Cardiac septum (tissue), 1 donor: ENCODE results near the genes CEACAM7 and CEACAM3.

- PRO-cap, result no peak
Observed at GRCh38 chr19:41238955-41239255, 19.9 kb downstream of the AXL start.

- PRO-cap, result no peak
Observed at GRCh38 chr19:41298881-41299614, 10.9 kb upstream of the CCDC97 start.

DNA sequence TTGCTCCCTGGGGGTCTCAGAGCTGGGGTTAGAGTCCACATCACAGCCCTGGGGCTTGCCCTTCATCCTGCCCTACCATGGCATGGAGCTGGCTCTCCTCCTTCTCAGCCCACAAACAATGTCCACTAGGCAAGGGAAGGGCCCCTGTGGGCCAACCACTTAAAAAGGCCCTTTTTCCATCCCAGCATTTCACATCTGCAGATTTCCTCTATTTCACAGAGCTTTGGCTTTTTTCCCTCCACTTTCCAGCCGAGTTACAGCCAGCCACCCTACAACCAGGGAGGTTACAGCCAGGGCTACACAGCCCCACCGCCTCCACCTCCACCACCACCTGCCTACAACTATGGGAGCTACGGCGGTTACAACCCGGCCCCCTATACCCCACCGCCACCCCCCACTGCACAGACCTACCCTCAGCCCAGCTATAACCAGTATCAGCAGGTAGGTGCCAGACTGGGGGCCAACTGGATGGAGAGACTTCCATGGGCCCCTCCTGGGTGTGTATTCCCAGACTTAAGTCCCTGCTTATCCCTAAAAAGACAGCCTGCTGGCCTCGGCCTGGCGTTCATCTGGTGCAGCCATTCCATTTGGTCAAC lies 4.4 kb upstream of the CCDC97 start:
- PRO-cap, result no peak

DNA sequence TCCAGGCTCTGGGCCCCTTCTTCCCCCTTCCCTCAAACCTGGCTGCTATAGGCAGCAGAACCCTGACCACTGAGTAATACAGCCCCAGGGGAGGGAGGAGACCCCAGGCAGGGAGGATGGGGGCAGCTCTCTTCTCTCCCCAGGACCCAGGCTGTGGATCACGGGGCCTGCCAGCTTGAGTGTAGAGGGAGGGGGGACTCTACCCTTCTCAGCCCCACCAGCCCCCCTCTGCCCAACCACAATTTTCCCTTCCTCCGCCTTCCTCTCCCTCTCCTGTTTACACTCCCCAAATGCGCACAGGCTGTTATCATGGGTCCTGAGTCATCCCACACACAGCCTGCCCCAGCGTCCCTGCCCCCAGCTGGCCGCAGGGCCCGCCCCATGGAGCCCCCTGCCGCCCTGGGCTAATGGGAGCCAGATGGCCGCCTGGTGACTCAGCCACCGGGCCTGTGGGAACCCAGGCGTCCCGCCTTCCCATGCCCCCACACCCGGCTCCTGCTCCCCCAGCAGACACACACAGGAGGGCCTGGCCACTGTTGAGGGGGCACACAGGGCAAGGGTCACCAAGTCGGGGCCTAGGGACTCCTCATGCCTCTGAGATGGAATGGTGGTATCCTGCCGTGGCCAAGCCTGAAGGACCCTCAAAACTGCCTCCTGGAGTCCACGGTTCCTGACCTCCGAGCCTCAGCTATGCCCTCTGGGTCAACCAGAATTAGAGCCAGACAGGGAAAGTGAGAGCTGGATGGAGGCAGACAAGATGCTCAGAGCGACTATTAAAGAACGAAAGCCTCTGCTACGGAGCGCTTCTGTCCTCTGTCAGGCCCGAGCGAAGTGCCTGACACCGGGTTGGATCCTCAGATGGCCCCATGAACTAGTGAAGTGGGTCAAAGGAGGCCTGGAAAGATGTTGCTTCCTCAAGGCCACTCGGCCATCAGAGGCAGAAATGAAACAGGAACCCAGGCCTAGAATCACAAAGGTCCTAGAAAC lies 13.7 kb downstream of the CCDC97 start:
- PRO-cap, result bidirectional peak, plus-strand start at position 511 of the sequence, minus-strand start at position 281 of the sequence

DNA sequence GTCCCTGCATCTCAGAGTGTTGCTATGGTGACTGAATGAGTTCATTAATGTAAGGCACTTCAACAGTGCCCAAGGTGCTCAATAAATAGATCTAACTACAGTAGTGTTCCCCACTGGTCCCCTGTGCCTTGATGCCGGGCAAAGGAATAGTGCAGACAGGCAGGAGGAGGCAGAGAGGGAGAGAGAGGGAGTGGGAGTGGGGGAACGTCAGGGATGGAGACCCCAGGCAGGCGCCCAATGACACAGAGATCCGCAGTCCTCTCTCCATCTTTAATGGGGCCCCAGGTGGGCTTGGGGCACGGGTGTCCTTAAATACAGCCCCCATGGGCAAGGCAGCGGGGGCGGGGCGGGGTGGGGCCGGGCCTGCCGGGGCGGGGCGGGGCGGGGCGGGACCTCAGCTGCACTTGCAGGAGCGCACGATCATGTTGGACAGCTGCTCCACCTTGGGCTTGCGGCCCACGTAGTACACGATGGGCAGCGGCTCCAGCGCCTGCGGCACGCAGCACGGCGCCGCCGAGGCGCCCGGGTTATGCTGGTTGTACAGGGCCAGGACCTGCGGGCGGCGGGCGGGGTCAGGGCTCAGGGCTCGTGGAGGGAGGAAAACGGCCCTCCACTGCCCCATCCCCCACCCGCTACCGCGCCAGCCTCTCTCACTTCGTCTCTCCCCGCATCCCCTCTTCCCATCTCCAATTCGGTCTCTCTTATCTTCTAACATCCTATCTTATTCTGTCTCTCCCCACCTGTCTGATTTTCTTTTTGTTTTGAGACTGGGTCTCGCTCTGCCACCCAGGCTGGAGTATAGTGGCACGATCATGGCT lies 20.9 kb downstream of the CCDC97 start:
- PRO-cap, result no peak

GRCh38 chr19:41352313-41352652 lies 1.4 kb downstream of the TGFB1 start:
- PRO-cap, result no peak

GRCh38 chr19:41425631-41426545 lies 1.3 kb downstream of the B3GNT8 start:
- PRO-cap, result no peak

DNA sequence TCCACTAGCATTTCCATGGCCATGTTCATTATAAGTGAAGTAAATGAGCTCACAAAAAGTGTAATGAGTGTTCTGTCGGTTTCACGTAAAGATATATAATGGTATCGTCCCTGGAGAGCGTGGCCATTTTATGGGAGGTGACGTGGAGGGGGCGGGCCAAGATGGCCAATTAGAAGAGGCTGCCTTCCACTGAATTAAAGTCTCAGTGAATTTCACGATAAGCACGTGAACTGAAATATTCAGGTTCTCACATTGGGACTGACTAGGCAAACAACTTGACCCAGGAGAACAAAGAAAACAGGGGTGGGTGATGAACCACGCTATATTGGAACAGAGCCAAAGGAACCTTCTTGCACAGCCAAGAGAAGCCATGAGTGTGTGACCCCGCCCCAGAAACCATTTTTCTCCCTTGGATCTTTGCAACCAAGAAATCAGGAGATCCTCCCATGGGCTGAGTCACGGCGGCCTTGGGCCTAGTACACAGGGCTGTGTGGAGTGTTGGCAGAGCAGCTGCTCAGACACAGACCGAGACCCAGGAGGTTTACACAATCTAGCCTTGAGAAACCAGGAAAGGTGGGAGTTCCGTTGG lies 36.8 kb downstream of the ERICH4 start:
- PRO-cap, result no peak

- PRO-cap, result no peak
Observed at GRCh38 chr19:41499611-41500349, 56.8 kb downstream of the ERICH4 start.

- PRO-cap, result unidirectional peak, minus-strand start at chr19:41531565
Observed at GRCh38 chr19:41531417-41532190, 44.4 kb upstream of the CEACAM21 start.

- PRO-cap, result unidirectional peak, plus-strand start at chr19:41535567
Observed at GRCh38 chr19:41534846-41535816, 40.8 kb upstream of the CEACAM21 start.

DNA sequence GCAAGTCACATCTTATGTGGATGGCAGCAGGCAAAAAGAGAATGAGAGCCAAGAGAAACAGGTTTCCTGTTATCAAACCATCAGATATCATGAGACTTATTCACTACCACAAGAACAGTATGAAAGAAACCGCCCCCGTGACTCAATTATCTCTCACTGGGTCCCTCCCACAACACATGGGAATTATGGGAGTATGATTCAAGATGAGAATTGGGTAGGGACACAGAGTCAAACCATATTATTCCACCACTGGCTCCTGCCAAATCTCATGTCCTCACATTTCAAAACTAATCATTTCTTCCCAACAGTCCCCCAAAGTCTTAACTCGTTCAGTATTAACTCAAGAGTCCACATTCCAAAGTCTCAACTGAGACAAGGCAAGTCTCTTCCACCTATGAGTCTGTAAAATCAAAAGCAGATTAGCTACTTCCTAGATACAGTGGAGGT lies 24.8 kb downstream of the CEACAM7 start:
- PRO-cap, result no peak

- PRO-cap, result no peak
Observed at GRCh38 chr19:41687938-41688688, at the start of gene CEACAM7. Gene CEACAM7, minus strand, starts transcription at chr19:41688270.

- PRO-cap, result no peak
Observed at GRCh38 chr19:41796363-41796899, at the start of gene CEACAM3. Gene CEACAM3, plus strand, starts transcription at chr19:41796587.

DNA sequence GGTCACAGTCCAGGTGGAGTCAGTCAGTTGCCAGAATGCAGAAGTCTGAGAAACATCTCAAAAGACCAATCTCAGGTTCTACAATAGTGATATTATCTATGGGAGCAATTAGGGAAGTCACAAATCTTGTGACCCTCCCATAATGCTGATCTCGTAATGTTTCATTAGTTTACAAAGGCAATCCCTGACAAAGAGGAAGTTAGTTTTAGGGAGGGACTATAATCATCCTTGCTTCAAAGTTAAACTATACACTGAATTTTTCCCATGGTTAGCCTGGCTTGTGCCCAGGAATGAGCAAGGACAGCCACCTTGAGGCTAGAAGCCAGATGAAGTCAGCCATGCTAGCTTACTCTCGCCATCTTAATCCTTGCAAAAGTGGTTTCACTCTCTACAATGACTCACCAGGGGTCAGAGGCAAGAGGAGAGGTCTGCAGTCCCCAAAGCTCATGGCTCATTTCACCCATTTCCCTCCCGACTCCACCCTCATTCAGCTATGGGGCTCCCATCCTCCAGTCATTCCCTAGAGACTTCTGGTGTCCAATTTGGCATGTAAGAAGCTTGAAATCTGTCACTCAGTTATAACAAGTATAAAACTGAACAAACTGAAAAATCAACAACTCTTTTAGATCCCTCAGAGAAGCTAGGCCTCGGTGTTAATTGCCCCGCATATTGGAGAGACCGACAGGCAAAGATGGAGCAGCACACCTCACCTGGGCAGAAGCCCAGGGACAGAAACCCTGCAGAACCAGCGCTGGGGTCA lies 5.5 kb downstream of the CEACAM3 start:
- PRO-cap, result no peak

DNA sequence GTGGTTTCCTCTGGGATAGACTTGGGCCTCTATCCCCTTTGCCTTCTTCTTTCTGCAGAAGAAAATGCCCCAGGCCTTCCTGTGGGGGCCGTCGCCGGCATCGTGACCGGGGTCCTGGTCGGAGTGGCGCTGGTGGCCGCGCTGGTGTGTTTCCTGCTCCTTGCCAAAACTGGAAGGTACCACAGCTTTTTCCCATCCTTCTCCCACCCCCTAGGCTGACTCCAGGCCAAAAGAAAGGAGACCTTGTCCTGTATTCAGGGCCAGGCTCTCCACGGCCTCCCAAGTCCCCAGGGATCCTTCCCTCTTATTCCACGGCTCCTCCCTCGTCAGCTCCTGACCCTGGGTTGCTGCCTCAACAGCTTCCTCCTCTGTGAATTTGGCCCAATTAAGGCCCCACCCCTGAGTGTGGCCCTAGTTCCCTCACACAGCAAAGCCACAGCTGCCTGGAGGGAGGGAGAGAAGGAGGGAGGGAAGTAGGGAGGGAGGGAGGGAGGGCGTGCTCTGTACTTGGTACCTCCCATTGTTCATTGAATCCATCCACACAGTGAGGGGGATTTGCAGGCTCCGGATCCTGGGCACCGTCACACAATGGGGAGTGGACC lies 12.5 kb downstream of the CEACAM3 start:
- PRO-cap, result no peak

DNA sequence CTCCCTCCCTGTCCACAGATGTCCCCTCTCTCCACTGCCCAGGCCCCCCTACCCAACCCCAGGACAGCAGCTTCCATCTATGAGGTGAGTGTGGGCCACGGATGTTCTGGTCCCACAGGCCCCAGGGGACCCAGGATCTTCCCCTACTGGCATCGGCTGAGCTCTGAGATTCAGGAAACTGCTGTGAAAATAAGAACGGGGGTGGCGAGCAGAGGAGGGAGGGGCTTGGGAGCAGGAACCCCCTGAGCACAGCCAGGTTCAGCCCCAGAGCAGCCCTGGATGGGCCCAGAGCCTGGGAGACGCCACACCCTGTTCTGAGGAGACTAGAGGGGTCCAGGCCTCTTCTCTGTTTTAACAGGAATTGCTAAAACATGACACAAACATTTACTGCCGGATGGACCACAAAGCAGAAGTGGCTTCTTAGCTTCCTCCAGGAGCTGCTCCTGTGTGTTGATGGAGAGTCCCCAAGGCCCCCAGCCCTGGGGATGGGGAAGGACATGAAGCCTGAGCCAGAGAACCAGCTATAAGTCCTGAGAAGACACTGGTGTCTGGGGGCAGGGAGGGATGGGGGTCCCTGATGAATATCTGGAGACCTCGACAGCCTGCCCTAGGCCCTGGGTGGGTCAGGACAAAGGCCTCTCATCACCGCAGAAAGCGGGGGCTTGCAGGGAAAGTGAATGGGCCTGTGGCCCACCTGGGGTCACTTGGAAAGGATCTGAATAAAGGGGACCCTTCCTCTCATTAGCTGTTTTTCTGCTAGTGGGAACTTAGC lies 14.6 kb downstream of the CEACAM3 start:
- PRO-cap, result unidirectional peak, minus-strand start at position 353 of the sequence

- PRO-cap, result no peak
Observed at GRCh38 chr19:41892062-41892907, 9.3 kb downstream of the ARHGEF1 start.

- PRO-cap, result no peak
Observed at GRCh38 chr19:41910069-41910945, 17.9 kb downstream of the ERFL start.

GRCh38 chr19:42079485-42080274 lies 3.7 kb downstream of the ZNF574 start:
- PRO-cap, result no peak